Metastatic Liver Carcinoma in the Adrenal Gland (tissue), 2 donors: ENCODE measurements around the gene SLC35C1.

GRCh38 chr11:44691276-44691507, 35.6 kb upstream of the TSPAN18 start:
- PRO-cap, 2 experiments, result no peak in any of the 2 experiments

- PRO-cap, 2 experiments, result no peak in any of the 2 experiments
These were observed 1.2 kb downstream of the TSPAN18 start for GRCh38 chr11:44727827-44728439.

DNA sequence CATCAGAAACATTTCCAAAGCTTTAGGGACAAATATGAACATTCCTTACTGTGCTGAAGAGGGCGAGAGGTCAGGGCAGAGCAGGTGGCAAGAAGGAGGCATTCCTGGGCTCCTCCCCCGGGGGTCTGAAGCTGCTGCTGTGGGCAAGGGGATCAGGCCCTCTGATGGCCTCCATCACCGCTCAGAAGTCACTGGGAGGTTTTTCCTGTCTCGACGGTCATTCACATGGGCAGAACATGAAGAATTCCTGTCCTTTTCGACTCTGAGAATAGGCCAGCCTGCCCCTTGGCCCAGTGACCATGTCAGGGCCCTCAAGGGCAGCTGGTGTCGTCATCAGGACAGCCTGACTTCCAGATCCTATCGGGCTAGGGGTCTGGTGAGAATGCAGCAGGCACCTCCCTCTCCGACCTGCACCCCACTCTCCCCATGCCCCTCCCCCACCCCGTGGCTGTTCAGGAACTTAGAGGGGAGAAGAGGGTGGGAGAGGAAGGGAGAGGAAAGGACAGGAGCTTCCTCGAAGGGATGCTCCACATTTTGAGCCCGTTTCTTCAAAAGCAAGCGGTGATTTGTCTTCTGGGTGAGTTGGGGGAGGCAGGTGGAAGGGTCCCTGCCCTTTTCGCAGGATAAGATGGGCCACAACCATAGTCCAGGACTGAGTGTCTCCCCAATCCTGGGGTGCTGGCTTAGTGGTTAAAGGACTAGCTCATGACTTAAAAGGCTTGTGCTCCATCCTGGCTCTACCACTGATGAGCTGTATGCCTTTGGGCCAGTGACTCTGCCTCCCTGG, 3.5 kb downstream of the TP53I11 start:
- PRO-cap, 2 experiments, result no peak in any of the 2 experiments

GRCh38 chr11:45024300-45024600, 73.6 kb upstream of the TP53I11 start:
- PRO-cap, 2 experiments, result no peak in any of the 2 experiments

DNA sequence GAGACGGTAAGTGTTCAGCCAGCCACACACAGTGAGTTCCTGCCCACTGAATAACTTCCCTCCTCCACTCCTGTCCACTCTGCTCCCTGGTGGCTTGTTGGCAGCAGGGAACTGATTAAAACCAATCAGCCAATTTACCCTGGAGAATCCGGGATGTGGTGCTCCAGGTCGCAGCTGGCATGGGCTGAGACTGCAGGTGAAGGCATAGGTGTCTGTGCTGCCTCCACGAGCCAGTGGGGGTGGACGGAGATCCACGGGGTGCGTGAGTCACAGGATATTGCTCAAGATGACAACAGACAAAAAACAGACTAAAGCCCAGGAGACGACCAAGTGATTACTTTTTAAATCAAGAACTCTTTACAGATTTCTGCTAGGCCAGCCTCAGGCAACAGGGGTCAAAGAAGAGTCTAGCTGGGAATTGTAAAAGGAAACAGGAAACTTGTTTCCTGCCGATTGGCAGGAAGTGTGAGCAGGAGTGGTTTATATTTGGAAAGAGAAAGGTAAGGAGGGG, 95.2 kb upstream of the TP53I11 start:
- PRO-cap, 2 experiments, result no peak in any of the 2 experiments

DNA sequence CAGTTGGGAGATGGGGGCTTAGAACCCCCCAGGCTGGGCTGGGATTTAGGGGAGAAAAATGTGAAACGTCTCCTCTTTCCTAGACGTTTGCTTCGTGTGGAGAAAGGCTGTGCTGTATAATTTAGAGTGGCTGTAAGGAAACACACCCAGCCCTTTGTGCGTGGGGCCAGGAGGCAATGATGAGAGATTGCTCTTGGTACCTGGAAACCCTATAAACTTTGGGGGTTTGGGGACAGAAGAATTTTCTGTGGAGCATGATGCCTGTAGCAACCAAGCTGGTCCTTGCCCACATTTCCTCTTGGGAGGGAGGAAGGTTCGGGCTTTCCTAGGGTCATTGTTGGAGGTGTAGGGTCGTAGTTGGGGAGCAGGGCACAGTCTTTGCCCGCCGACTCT, 1.3 kb downstream of the PRDM11 start:
- PRO-cap, 2 experiments, result no peak in any of the 2 experiments

- PRO-cap, 2 experiments, result no peak in any of the 2 experiments
These were observed 1.7 kb downstream of the PRDM11 start for GRCh38 chr11:45148179-45148503.

DNA sequence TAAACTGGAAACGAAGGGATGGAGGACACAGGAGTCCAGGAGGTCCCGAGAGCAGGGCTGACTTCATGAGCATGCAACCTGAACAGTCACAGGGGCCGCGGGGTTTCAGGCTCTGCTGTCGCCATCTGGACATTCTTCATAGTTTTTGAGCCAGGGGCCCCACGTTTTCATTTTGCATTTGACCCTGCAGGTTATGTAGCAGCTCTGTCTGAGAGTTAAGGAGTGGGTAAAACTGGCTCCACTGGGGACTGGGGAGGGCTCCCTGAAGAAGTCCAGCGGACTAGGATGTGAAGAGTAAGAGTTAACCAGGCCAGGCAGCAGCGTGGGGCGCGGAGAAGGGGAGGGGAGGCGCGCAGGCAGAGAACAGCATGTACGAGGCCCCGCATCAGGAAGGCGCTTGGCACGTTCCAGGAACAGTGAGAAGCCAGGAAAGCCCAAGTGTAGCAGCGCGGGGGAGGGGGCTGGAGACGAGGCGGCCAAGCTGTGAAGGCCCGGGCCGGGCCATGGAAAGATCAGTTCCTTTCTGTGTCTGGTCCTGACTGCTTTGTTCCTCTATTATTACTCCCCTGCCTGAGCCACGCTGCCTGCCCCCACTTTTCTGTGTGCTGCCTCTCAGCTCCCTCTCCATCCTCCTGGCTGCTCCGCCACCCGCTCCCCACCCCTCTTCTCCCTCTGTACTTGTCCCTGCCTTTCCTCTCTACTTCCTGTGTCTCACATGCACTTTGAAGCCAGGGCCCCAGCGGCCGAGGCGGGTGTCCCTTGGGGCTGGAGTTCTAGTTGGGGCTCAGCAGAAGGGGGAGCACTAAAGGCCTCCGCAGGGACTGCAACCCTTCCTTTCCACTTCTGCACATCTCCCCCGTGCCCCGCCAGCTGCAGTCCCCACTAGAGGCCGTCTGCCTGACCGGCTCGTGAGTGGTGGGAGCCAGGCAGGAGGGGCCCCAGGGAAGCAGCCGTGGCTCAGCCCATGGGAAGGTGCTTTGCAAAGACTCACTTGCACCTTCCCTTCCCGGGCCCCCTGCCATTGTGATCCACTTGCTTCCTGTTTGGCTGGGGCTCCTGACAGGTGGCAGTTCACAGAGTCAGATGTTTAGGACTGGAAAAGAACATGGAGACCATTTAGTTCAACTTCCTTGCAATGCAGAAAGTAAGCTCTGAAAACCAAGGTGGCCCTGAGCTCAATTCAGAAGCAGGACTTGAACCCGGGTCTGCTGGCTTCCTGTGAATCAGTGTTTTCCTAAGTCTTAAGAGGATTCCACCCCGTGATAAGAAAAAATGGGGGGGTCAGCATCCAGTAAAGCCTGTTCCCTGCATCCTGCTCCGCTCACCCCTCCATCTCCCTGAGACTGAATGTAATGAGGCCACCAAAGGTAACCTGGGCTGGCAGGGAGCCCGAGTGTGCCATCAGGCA, 63.7 kb downstream of the PRDM11 start:
- PRO-cap, 2 experiments, result no peak in any of the 2 experiments

DNA sequence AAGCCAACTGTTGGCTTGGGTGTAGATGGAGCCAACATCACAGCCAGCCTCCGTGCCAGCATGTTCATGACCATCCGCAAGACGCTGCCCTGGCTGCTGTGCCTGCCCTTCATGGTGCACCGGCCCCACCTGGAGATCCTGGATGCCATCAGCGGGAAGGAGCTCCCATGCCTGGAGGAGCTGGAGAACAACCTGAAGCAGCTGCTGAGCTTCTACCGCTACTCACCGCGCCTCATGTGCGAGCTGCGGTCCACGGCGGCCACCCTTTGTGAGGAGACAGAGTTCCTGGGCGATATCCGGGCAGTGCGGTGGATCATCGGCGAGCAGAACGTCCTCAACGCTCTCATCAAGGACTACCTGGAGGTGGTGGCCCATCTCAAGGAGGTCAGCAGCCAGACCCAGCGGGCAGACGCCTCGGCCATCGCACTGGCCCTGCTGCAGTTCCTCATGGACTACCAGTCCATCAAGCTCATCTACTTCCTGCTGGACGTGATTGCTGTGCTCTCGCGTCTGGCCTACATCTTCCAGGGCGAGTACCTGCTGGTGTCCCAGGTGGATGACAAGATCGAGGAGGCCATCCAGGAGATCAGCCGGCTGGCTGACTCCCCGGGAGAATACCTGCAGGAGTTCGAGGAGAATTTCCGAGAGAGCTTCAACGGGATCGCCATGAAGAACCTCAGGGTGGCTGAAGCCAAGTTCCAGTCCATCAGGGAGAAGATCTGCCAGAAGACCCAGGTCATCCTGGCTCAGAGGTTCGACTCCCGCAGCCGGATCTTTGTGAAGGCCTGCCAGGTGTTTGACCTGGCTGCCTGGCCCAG, 59.1 kb downstream of the SYT13 start:
- PRO-cap, 2 experiments, result no peak in any of the 2 experiments

DNA sequence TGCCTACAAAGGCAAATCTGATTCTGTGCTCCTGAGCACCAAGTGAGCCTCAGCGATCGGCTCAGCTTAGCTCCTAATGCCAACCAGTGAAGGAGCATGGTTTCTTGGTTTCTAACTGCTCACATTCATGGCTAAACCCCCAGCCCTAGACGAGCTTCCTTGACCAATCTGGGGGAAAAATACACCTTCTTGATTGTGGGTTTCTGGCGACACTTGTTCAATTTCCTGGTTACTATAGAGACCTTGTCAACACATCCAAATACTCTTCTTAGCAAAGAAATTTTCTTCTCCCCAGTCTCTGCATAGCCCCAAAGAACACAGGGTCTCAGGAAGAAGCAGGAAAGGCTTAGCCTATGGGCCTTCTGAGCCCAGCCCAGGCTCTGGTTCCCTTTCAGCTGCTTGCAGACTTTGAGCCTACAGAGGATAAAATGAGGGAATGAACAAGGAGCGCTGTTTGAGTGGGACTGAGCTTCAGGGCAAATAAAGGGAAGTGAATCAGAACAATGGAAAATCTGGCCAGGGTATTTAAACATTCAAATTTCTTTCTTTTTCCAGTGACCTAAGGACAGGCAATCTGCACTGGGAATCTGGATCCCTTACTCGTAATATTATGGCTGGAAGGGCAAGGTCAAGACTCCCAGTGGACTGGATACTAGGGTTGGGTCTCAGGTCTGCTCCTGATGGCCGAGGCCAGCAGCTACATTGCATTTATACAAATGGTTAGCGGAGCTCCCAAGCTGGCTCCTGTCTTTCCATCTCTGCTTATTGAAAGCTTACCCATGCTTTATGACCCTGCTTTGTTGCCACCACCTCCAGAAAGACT, 88.7 kb upstream of the SYT13 start:
- PRO-cap, 2 experiments, result no peak in any of the 2 experiments

GRCh38 chr11:45665893-45666257, 453 bp upstream of the CHST1 start:
- PRO-cap, 2 experiments, result no peak in any of the 2 experiments

DNA sequence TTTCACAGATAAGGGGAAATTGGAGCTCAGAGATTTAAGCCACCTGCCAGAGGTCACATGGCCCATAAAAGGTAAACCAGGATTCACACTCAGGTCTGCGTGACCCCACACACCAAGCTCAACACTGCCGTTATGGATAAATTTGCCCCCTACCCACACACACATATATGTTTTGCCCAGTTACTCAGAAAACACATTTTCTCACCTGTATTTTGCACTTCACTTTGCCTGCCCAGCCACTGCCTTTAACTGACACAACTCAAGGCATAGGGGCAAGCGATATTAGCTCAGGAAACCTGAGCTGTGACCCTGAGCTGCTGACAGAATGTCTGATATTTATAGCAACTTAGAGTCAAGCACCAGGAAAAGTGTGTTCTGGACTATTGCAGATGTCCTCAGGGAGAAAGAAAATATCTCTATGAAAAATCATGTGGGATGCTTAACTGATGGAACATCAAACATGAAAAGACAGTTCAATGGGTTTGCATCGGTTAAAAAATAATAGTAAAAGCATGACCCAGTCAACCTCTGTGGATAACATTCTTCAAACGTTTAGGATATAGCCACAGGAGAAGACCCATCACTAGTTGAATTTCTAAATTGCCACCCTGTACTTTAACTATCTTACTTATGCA, 63.9 kb upstream of the SLC35C1 start:
- PRO-cap, 2 experiments, result no peak in any of the 2 experiments

GRCh38 chr11:45793858-45794480, 11.0 kb upstream of the SLC35C1 start:
- PRO-cap, 2 experiments, result no peak in any of the 2 experiments

GRCh38 chr11:45798743-45799038, 6.3 kb upstream of the SLC35C1 start:
- PRO-cap, 2 experiments, result no peak in any of the 2 experiments

DNA sequence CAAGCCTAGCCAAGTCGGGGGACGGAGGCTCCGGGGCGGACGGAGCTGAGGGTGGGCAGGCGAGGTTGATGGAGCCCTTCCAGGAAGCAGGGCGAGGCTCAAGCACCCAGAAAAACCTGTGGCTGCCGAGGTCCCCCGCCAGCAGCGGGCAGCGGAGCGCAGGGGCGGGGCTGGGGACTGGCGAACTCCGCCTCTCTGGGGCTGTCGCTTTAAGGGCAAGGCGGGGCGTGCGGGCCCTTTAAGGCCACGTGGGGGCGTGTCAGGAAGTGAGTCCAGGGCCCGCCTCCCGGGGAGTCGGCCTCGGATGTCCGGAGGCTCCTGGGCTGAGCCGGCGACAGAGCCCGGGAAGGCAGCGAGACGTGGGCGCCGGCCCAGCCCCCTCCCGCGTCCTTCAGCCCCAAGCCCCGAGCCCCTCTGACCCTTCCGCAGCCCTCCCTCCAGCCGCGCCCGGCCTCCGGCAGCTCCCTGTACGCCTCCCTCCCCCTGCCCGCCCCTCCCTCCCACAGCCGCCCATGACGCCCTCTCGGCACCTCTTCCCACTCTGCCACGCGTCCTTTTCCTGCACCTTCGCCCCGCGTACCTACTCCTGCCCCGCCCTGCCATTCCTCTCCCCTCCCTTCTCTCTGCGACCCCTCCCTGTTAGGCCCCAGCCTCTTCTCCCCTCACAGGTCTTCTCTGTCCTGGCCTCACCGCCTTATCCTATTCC, at the start of gene SLC35C1:
TSS of gene SLC35C1 (plus strand) at position 300 of the 706 bp plus-strand sequence.
- PRO-cap, 2 experiments, result peak in 2 of 2 experiments; most common plus-strand start position 334 of the sequence (in 2); most common minus-strand start position 118 of the sequence (in 2)

GRCh38 chr11:45812206-45813155, 7.5 kb downstream of the SLC35C1 start:
- PRO-cap, 2 experiments, result no peak in any of the 2 experiments

- PRO-cap, 2 experiments, result no peak in any of the 2 experiments
These were observed 13.5 kb upstream of the MAPK8IP1 start for GRCh38 chr11:45871737-45872585.

DNA sequence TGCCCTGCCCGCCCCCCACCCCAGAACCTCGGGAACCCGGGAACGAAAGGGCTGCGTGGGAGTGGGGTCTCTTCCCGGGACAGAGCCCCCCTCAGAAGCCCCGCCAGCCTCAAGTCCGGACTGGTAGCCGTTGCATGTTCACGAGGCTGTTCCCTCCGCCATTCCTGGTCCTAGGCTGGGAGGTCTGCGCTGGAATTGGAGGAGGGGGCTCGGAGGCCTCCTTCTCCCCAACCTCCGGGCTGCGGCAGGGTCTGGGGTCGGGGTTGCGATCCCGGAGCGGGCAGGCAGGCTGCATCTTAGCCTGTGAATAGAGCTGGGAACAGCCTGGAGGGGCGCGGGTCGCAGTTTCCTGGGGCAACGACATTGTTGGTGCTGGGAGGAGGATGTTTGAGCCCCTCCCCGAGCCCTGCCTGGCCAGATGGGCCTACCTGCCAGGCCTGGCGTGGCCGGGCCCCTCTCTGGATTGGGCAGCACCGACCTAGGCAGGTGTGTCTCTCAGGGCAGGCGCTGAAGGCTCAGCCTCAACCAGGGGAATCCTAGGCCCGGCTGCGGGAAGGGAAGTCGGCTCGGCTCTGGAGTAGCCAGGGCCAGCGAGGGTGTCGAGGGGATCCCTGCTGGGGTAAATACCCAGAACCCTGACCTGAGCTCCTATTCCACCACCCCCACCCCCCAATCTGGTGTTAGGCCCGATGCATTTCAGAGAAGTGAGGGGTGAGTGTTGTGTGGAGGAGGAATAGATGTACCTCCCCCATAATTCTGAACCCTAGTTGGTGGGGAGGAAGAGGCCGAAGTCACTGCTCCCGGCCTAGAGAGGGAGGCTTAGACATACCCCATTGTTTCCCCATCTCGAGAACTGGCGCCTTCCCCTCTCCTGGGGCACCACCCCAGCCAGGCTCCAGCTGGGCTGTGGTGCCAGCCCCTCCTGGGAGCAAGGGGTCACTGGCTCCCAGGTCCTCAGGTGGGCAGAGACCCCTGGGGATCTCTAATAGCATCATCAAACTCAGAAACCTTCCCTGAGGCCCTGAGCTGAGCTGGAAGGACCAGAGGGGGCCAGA, 856 bp downstream of the MAPK8IP1 start:
- PRO-cap, 2 experiments, result no peak in any of the 2 experiments

- PRO-cap, 2 experiments, result no peak in any of the 2 experiments
These were observed 5.3 kb downstream of the FREY1 start for GRCh38 chr11:45901699-45902157.

DNA sequence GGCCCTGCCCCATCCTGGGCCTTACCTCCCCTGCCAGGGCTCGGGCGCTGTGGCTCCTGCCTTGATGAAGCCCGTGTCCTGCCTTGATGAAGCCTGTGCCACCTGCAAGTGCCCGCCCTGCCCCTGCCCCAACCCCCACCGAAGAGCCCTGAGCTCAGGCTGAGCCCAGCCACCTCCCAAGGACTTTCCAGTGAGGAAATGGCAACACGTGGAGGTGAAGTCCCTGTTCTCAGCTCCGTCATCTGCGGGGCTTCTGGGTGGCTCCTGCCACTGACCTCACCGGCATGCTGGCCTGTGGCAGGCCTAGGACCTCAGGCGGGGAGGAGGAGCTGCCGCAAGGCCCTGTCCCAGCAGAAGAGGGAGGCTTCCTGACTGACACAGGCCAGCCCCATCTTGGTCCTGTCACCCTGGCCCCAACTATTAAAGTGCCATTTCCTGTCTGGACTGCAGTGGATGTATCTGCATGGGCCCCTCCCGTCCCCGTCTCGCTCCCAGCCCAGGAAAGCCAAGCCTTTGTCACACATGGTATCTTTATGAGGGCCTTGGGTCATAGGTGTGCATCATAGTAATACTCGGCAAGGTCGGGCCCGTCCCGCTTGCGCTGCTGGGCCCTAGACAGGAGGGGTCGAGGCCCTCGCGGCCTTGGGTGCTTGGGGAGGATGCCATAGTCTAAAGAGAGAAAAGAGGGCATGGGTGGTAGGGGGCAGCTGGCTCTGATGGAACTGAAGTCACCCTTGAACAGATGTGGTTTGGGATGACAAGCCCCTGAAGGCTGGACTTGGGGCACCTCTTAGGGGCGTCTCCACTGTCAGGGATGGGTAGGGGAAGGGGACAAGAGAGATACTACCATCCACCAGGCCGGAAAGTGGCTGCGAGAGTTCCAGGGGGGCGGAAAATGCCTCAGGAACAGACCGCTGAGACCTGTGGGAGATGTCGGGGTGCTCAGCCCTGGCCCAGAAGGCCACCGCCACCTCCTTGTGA, 759 bp downstream of the FREY1 start:
- PRO-cap, 2 experiments, result no peak in any of the 2 experiments